Camera-type eye (tissue), 1 donor: ENCODE measurements around a stretch of chr12.

GRCh38 chr12:92999805-93000445 is 70.8 kb upstream of the EEA1 start:
- RAMPAGE, long total RNA = no peak

GRCh38 chr12:93127058-93128548 is 198.5 kb upstream of the EEA1 start:
- RAMPAGE, long total RNA = no peak

DNA sequence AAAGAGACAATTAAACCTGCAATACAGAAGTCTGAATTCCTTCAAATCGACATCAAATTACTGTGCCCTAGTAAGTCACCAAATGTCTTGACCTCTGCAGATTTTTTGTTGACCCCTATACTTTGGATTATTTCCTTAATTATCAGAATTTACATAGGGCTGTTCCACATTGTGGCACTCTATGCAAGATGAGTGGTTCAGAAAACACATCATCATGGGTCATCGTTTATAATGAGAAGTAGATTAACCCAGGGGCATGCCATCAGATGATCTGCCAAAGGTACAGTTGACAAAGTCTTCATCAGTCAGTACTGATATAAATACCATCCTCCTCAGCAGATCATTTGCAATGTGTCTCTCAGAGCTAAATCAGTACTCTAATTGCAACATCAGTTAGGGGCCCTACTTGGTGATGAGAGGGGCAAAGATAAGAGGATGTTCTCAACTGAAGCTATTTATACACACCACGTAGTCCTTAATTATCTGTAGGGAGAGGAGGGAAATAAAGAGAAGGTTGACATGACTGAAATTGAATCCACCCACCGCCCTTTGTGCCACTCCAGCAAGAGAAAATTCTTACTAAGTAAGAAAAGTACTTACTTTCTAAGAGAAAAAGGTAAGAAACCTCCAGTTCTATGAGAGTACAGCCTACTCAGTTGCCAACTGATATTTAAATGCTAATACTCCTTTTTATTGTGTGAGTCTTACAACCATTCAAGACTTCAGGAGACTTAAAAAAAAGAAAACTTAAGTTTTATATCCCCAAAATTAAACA is 157.8 kb upstream of the NUDT4 start:
- RAMPAGE, long total RNA = no peak

DNA sequence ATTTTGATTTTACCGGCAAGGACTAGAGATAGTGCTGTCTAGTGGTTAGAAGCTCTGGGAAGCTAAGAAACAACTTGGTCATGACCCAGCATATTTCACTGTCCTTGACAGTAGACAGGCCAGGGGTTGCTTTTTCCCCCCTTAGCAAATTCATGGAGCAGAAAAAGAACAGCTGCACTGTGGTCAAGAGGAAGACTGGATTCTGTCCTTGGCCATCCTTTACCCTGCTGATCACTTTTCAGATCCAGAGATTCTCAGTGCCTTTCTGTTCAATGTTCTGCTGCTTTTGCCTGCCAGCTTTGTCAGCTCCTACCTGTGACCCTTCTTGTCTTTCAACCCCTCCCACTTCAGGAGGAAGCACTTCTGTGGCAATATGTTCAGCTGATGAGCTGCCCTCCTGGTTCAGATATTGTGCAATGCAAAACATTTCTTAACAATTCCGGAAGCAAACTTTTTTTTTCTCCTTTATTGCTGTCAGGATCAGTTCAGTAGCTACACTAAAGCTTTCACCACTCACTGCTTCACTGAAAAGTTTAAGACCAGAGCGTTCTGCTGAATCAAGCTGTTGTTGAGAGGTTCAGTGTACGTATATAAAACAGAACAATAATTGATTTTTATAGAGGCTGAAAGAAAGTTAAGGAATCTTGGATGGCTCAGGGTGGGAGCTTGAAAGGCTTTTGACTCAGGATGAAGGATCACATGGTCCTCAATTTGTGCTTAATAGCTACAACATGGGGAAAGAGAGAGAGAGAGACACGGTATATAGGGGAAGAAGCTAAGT is 133.6 kb upstream of the NUDT4 start:
- RAMPAGE, long total RNA = no peak

- RAMPAGE, long total RNA = no peak
Measured at GRCh38 chr12:93317089-93317690, 60.5 kb upstream of the NUDT4 start.

- RAMPAGE, long total RNA = no peak
Measured at GRCh38 chr12:93378150-93378281, 291 bp downstream of the NUDT4 start.

- RAMPAGE, long total RNA = no peak
Measured at GRCh38 chr12:93380376-93381420, 3.0 kb downstream of the NUDT4 start.

GRCh38 chr12:93447503-93448180 is 5.9 kb upstream of the UBE2N start:
- RAMPAGE, long total RNA = no peak

DNA sequence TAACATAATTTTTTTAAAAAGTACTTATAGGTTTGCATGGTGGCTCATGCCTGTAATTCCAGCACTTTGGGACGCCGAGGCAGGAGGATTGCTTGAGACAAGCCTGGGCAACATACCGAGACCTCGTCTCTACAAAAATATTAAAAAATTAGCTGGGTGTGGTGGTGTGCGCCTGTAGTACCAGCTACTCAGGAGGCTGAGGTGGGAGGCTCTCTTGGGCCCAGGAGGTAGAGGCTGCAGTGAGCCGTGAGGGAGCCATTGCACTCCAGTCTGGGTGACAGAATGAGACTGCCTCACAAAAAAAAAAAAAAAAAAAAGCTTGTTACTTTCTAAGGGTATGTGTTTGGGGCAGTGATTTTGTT is 354 bp upstream of the MRPL42 start:
- RAMPAGE, long total RNA = no peak

DNA sequence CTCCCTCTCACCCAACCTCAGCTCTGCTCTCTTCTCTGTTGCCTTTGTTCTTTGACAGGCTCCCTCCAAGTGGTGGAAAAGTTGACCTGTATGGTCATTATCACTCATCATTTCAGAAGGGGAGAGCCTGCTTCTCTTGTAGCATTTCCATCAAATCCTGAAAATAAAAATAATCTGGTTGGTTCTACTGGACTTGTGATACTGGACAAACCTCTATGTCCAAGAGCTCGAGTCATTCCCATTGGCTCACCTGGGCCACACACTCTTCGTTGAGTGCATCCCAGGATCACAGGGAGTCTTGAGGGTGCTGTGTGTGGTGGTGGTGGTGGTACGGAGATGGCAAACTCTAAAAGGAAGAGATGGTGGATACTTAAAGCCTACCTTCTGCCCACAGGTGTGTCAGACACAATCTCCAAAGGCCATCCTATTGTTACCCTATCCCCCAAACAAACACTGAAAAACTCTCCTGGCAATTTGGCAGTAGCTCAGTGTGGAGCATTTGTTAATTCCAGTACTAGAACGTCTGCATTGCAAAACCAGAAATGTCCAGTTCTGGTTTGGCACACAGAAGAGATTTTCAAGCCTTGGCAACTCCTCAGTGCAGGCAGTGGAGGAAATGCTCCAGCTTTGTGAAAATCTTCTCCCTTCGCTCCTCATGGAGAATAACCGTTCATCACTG is 5.5 kb upstream of the SOCS2 start:
- RAMPAGE, long total RNA = no peak

DNA sequence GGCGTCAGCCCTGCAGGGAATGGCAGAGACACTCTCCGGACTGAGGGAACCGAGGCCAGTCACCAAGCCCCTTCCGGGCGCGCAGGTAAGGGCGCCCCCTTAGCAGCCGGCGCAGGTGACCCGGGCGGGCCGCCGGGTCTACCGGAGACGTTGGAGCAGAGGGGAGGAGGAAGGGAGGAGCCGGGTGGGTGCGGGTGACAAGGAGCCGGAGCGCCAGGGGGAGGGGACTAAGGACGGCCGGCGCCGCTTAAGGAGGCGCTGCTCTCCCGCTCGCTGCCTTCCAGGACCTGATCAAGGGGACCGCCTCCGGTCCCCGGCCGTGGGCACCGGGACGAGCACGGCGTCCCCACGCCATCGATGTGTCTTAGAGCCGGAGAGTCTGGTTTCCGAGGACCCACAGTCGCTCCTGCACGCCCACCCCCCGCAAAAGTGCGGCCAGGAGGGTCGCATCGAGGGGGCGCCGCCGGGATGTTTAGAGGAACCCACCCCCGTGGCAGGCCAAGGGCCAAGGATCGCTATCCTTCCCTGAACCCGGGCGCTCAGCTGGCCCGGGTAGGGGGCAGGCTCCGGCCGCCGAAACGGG is 2.3 kb upstream of the SOCS2 start:
- RAMPAGE, long total RNA = no peak

DNA sequence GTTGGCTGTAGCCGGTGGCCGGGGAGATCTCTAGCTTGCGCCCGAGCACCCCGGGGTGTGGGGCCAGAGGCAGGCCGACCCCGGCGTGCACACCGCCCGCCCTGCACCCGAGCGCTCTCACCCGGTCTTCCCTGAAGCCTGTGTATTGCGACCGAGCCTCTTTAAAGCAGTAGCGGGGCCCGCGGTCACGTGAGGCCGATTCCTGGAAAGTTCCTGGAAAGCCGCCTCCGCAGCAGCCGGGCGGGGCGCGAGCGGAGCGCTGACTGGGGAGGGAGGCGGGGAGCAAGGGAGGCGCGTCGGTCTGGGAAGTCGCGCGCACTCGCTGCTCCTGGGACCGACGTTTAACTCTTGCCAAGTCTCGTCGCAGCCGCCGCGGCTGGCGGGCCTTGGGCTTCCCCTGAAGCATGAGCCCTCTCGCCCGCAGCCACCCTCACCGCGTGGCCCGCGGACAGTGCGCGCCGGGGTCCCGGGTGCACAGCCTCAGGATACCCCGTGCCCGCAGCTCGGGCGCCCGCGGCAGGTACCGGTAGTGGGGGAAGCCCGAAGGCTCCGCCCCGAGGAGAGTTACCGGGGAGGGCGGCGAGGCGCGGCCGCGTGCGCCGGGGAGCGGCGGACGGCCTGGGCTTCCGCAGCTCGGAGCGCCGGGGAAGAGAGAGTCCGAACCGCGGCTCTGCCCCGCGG is 1.6 kb upstream of the SOCS2 start:
- RAMPAGE, long total RNA = no peak

GRCh38 chr12:93590898-93592163 is 18.9 kb downstream of the SOCS2 start:
- RAMPAGE, long total RNA = no peak

DNA sequence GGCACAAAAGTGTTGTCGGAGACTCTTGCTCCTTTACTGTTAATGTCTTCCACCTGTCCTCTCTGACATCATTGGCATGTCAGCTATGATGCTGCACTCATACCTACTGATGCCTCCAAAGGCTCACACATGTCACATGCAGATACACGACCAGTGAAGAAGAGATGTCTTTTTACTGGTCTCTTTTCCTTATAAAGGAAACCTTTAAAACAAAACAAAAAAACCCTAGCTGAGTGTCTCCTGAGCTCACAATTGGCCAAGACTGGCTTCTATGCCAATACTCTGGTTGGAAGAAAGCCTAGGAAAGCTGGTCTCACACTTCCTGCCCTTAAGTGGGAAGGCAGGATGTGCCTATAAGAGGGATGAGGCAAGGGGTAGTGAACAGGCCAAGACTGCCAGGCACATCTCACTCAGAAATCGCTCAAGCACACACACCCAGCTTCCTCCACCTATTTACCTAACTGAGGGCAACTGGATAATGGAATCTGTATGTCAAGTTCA is 49.9 kb downstream of the SOCS2 start:
- RAMPAGE, long total RNA = no peak

DNA sequence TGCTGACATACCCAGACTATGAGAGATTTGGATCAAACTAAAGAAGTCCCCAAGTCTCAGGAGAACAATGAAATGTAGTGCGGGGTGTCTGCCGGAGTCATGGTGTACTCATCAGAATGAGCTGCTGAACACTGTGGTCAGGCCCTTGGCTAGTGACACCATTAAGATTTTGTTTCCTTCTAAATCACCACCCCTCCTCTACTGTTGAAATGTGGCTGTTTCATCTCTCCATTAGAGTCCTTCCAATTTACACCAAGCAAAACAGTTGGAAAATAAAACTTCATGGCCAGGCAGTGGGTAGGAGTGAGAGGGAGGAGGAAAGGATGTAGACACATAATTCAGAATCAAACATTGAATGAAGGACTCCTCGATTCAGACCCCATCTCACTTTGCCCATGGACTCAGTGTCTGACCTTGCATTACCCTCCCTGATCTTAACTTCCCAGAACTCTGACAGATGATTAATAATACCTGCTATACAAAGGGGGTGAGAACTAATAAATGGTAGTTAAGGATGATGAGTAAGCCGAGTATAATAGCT is 127.4 kb downstream of the CRADD start:
- RAMPAGE, long total RNA = no peak

GRCh38 chr12:93825464-93826074 is 148.4 kb downstream of the CRADD start:
- RAMPAGE, long total RNA = no peak

DNA sequence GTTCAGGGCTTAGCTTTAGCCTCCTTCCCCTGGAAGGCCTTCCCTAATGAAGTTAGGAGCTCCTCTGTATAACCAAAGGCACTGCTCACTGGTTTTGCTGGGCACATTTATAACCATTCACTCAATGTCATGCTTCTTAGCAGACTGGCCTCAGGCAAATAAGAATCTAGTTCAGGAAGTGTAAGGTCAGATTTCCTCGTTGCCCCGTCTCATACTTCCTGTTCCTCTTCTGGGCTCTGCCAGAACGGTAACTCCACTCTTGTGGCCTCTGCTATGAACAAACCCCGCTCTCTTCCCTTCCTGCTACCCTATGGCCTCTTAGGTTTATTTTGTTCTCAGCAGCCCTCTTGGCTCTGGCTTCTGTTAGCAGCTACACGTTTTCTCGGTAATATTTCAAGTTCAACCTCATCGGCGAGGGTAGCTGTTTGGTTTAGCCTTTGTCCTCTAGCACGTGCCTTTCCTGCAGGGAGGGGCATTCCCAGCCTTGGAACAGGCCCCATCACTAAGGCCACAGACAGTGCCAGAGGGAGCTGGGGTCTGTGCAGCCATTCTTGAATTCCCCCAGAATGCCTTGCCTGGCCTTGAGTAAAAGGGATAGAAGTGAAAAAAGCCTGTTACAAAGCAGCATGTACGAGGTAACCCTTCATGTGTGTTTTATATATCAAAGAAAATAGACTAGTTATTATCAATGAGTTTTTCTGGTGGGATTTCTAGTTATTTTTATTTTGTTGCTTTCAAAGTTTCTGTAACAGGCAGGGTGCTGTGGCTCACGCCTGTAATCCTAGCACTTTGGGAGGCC is 171.7 kb downstream of the CRADD start:
- RAMPAGE, long total RNA = no peak

DNA sequence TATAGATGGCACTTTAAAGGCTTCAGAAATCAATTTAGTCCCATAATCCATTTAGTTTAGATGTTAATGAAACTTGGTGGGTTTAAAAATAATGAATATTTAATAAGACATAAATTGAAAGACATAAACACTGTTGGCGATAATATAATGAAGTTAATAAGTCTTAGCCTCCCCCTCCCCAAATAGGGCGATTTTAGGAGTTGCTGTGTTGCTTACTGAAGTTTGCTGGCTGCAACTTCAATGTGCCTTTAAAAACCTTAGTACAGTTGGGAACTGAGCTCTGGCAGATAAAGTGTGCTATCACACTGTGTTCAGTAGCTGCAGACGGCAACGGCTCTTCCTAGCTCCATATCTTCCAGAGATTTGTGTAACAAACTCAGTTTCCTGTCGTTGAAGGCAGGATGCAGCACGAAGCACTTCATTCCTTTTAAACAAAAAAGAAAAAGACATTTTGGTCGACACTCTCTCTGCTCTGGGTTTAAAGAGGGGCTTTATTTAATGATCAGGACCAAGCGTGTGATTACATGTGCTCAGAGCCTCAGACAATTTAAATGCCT is 19.6 kb downstream of the PLXNC1 start:
- RAMPAGE, long total RNA = no peak

GRCh38 chr12:94254403-94255230 is 106.2 kb downstream of the PLXNC1 start:
- RAMPAGE, long total RNA = no peak

- RAMPAGE, long total RNA = no peak
Measured at GRCh38 chr12:94282585-94283397, 134.4 kb downstream of the PLXNC1 start.